Metastatic Lung Carcinoma in the Adrenal Gland (tissue), 1 donor: Measurements from ENCODE around the genes DCAF11, GMPR2 and NOP9.

GRCh38 chr14:23550486-23550774 lies 1.1 kb downstream of the ZFHX2 start:
- PRO-cap = no peak

DNA sequence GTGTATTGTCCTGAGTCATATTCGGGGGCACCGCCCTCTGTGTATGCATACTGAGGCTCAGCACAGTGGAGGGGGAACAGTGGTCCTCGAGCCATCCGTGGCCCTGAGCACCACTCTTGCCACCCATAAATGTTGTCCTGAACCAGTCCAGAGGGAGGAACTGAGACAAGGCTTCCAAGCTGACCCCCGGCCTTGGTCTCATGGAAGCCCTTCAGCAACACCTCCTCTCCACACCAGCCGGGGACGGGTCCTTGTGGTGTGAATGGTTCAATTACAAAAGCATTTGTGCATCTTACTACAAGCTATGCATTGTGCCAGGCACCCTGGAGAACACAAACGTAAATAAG lies 9.8 kb downstream of the DHRS2 start:
- PRO-cap = no peak

- PRO-cap = no peak
Observed at GRCh38 chr14:23884043-23884549, 69.5 kb upstream of the DHRS4 start.

GRCh38 chr14:24005965-24006483 lies 17.3 kb downstream of the DHRS4L2 start:
- PRO-cap = no peak

- PRO-cap = no peak
Observed at GRCh38 chr14:24108709-24109229, 5.8 kb upstream of the DCAF11 start.

GRCh38 chr14:24114548-24115096 lies at the start of gene DCAF11:
TSS of gene DCAF11 (plus strand) at chr14:24114777.
- PRO-cap = bidirectional peak, plus-strand start at chr14:24114812, minus-strand start at chr14:24114568; bidirectional peak, plus-strand start at chr14:24115326, minus-strand start at chr14:24114995

GRCh38 chr14:24122884-24123396 lies 7.5 kb upstream of the FITM1 start:
- PRO-cap = no peak

DNA sequence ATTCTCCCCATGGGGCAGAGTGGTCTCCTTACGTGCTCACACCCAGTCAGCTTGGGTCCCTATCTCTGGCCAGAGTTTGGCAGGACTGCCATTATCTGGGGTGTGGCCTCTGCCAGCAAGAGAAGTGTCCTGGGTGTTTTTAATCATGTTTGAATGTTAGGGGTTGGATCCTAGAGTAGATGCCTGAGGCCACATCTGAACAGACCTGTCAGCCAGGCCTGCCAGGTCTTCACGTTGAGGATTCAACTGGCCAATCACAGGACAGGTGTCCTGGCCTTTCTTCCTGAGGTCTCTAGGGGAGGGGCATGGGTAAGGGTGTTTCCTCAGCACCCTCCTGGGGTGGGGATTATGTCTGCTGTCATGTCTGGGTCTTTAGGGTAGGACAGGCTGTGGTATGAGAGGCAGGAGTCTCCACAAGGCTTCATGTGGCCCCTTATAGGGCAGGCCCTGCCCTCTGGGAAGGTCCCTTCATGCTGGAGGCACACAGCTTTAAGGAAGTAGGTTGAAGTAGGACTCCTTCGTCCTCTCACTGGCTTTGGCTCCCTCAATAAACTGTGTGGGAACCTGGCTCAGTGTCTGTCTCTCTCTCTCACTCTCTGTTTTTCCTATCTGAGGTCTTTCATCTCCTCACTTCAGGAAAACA lies 6.9 kb upstream of the FITM1 start:
- PRO-cap = no peak

GRCh38 chr14:24132224-24133030 lies 2.0 kb downstream of the FITM1 start:
- PRO-cap = no peak

- PRO-cap = no peak
Observed at GRCh38 chr14:24147902-24148569, 738 bp downstream of the RNF31 start.

DNA sequence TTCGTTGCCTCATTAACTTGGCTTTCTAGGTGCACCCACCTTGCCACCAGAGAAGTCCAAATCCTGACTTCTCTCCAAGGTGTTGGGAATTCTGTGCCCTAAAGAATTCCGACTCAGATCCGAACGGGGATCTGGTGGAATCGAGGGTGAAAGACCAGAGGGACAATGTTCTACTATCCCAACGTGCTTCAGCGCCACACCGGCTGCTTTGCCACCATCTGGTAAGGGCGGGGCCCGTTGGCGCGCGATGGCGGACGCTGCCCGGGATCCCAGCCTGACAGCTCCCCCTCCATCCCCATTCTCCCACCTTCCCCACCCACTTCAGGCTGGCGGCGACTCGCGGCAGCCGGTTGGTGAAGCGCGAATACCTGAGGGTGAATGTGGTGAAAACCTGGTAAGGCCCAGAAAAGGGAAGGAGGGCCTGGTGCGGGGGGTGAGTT lies 528 bp downstream of the REC8 start:
- PRO-cap = no peak

DNA sequence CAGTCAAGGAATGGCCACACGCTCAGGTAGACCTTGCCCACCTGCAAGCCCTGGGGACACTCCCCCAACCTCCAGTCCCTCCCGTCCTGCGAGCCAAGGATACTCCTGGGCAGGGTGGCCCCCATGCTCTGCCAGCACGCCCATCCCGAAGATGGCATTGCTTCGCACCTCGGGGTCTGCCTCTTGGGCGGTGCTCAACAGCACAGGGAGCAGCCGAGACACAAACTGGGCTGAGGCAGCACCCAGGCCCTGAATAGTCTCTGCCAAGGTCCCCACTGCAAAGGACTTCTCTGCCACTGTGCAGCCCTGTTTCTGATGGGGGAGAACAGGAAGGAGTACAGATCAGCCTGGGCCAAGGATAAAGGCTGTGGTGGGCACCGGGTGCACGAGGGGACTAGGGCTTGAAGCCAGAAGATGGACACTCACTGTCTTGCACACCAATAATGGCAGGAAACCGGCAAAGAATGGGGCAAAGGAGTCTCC lies 6.7 kb downstream of the IPO4 start:
- PRO-cap = no peak

DNA sequence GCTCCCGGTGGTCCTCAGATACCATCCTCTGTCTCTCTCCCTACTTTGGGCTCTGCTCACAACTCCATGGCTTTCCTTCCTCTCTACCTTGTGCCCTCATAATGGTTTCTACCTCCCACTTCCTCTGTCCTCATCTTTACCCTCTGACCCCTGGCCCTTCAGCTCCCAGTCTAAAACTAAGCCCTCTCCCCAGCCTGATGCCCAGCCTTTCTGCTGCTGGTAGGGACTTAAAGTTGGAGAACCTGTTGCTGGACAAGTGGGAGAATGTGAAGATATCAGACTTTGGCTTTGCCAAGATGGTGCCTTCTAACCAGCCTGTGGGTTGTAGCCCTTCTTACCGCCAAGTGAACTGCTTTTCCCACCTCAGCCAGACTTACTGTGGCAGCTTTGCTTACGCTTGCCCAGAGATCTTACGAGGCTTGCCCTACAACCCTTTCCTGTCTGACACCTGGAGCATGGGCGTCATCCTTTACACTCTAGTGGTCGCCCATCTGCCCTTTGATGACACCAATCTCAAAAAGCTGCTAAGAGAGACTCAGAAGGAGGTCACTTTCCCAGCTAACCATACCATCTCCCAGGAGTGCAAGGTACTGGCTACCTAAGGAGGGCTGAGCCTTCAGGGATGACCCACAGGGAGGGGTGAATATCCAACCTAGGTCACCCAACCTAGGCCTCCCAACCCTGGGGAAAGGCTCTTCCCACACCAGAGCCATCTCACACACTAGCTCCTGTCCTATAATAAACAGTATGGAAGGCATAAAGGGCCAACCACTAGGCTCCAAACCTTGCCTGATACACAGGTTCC lies 1.6 kb downstream of the TSSK4 start:
- PRO-cap = no peak

- PRO-cap = bidirectional peak, plus-strand start at chr14:24232457, minus-strand start at chr14:24232348
Observed at GRCh38 chr14:24232249-24233136, at the start of gene GMPR2. TSS of gene GMPR2 (plus strand) at chr14:24232929.

GRCh38 chr14:24268547-24269351 lies 2.6 kb downstream of the RABGGTA start:
- PRO-cap = no peak

DNA sequence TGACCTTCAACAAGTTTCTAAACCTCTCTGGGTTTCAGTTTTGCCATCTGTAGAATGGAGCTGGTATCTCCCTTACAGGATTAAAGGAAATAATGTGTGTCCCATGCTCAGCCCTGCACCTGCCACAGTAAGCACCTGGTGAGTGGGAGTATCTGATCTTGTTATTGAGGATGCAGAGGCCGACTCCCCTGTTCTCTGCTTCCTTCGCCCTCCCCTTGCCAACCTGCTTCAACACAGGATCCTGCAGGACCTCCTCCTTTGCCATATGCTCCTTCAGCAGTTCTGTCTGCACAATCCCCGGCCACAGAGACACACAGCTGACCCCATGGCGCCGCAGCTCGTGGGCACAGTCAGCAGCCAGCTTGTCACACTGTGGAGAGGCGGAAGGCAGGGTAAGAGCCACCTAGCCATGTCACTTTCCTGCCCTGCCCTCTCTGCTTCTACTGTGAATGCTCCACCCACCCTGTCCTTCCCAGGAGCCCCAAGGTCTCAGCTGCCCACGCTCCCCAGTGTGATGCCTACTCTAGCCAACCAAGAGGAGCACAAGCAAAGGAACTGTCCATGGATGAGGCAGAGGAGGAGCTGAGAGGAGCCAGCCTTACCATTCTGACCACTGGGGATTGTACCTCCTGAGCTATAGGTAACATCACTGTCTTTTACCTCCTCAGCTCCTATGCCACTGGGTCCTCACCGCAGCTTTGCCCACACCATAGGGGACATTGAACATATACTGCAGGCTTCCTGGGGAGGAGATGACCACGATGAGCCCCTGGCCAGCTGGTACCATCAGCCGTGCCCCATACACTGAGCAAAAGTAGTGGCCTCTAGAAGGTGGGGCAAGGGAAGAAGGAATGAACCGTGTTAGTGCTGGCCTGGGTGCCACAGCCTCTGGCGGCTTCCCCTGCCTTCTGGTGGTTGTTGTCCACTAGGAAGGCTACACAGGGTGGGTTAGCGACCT lies 7.3 kb downstream of the DHRS1 start:
- PRO-cap = no peak

DNA sequence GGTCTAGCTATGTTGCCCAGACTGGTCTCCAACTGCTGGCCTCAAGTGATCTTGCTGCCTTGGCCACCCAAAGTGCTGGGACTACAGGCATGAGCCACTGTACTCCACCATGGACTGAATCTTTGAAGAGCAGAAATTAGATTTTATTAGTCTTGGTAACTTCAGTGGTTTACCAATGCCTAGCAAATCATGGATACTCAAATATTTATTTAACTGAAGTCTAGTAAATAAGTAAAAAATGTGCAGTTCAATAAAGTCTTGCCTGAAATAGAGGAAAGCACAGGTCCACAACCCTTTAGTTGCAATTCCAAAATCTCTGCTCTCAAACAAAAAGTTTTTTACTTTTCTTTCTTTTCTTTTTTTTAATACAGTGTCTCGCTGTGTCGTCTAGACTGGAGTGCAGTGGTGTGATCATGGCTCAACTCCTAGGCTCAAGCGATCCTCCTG lies 1.3 kb downstream of the DHRS1 start:
- PRO-cap = no peak

DNA sequence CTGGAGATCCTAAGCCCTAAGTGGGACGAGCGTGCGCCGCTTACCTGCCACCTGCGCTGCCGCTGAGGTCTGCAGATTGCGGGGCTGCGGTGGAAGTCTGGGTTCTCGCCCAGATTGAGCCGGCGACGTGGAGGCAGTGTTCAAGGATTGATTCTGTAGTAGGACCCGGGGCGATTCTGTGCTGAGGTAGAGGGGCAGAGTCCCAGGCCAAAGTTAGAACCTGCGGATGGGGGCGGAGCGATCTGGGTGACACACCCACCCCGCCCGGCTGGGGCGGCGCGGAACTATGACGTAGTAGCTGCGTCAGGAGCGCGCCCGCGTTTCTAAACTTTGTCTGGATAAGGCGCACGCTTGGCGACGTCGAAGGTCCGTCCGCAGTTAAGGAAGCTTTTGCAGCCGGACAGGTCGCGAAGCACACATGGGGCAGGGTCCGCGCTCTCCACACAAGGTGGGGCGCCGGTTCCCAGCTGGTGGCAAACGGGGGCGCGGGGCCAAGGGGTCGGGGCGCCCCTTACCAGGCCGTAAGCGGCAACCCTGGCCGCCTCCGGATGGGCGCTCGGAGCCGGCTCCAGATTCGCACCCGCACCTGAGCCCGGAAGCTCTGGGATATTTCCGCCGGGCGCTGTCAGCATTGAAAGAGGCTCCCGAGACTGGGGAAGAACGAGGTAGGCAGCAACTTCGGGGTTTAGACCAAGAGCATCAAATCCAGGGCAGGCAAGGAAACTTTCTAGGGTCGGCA lies at the start of gene NOP9:
TSS of gene NOP9 (plus strand) at position 314 of the 739 bp plus-strand sequence.
- PRO-cap = bidirectional peak, plus-strand start at position 326 of the sequence, minus-strand start at position 215 of the sequence

GRCh38 chr14:24366546-24367271 lies 1.3 kb upstream of the NFATC4 start:
- PRO-cap = bidirectional peak, plus-strand start at chr14:24366868, minus-strand start at chr14:24366652

DNA sequence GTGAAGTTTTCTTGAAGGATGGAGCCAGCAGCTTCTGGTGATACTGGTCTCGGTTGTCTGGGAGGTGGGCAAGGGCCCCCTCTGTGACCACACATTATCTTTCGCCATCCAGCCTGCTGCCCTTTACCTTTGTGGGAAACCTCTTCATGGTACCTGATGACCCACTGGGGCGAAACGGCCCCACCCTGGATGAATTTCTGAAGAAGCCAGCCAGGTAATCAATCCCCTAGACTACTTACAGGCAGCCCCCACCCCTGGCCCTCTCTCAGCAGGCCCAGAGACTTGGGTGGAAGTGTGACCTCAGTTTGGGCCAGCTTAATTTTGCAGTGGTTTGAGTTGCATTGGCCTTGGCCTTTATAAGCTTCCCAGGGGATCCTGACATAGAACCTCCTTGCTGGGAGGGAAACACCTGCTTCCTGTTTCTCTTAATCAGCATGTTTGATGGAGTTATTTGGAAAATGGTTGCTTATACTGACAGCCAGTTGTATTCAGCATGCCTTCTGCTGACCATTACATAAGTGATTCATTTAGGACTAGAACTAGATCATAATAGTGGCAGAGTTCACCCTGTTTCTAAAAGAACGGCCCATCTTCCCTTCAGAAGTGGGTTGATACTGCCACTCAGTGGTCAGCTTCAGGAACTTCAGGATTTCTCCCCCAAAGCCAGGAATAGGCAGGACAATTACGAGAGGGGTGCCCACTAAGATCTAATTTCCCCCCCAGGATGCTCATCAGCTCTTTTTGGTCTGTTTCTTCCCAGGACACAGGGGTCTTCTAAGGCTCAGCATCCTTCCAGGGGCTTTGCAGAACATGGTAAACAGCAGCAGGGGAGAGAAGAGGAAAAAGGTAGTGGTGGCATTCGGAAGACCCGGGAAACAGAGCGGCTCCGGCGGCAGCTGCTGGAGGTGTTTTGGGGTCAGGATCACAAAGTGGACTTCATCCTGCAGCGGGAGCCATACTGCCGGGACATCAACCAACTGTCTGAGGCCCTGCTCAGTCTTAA lies 6.0 kb downstream of the SDR39U1 start:
- PRO-cap = no peak